Left common carotid artery plus branches (tissue), 1 donor: ENCODE measurements around the genes OR2D3, RBMXL2, OR10A3 and NLRP10.

DNA sequence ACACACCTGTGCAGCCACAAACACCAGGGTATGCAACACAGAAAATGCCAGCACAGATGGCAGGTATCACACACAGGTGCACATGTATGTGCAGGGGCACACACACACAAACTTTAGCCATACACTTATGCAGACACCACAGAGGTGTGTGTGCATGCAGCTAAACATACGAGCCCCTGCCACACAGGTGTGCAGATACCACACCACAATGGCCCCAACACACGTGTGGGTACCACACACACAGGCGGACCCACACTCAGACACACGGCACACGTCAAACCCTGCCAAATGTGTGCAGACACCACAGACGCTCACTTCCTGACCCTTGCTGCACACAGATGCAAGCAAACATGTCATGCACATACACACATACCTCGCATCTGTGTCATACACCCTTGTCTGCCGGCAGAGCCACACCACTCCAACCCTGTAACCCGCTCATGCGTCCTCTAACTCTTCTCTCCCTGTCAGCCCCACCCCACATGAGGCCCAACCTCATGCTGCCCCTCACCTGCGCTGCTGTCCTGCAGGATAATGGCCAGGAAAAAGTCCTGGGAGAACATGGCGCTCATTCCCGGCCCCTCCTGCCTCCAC lies 14.1 kb downstream of the SMPD1 start:
- PRO-cap, result no peak

GRCh38 chr11:6431457-6431808 lies 9.4 kb downstream of the HPX start:
- PRO-cap, result no peak

DNA sequence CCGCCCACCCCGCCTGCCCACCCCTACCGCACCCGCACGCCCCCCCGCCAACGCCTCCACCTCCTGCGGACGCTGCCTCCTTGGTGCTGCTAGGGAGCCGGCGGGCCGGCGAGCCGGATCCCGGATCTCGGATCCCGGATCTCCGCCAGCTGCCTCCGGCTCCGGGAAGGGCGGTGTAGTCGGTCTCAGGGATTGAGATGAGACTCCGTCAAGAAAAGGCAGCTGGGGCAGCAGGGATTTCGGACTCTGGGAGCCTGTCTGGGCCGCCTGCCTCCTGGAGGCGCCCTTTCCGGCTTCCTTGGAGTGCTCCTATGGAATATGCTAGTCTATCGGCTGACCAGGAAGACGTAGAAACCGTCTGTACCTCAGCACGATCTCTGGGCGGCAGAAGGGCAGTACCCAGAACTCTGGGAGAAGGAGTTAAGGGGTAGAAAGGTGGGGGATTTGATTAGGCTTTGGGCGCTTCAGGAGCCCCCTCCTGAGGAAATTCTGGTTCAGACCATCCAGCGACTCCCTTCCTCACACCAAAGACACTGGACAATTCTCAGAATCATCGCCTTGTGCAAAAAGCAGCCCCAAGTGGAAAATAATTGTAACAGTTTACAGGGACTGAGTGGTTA lies 411 bp upstream of the TRIM3 start:
- PRO-cap, result bidirectional peak, plus-strand start at position 105 of the sequence, minus-strand start outside the sequence

- PRO-cap, result no peak
These were observed 26.8 kb downstream of the RRP8 start for GRCh38 chr11:6576591-6576991.

DNA sequence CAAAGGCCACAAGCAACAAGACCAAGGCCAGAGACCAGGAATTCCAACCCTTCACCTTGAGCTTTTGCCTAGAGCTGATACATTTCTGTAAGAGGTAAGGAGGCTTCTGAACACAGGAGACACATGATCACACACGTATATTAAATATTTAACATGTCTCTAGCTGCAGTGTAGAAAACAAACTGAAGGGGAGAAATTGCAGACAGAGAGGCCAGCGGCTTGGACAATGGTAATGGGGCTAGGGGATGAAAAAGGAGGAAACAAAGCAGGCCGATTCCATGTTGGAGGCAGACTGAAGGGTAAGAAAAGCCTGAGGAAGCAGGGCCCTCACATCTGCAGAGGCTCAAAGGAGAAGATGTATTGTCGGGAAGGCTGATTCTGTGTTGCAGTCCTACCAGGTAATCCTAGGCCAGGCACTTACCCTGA lies 937 bp downstream of the RRP8 start:
- PRO-cap, result no peak

DNA sequence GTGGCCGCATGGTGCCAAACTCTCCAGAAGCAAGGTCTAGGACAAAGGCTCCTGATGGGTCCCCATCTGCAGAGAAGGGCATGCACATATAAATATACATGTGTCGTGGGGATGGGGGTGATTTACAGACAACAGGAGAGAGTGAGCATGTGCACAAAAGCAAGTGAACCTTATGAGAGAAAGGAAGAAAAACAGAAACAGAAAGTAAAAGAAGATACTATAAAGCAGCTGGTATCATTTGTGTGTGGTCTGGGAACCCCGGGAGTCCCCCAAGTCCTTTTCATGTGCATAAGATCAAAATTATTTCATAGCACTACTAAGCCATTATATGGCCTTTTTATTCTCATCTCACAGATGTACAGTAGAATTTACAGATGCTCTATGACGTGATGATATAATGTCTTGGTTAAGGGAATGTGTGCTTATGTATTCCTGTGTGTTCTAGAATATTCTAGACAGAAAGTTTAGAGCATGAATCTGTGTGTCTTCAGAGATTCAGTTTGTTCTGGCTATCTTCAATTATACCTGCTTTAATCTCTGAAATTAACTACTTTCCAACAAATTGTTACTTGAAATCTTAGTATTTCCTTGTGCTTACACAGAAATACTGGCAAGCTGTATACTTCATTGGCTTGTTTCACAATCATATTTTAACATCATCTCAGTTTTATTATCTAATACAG lies 8.5 kb upstream of the TPP1 start:
- PRO-cap, result no peak

DNA sequence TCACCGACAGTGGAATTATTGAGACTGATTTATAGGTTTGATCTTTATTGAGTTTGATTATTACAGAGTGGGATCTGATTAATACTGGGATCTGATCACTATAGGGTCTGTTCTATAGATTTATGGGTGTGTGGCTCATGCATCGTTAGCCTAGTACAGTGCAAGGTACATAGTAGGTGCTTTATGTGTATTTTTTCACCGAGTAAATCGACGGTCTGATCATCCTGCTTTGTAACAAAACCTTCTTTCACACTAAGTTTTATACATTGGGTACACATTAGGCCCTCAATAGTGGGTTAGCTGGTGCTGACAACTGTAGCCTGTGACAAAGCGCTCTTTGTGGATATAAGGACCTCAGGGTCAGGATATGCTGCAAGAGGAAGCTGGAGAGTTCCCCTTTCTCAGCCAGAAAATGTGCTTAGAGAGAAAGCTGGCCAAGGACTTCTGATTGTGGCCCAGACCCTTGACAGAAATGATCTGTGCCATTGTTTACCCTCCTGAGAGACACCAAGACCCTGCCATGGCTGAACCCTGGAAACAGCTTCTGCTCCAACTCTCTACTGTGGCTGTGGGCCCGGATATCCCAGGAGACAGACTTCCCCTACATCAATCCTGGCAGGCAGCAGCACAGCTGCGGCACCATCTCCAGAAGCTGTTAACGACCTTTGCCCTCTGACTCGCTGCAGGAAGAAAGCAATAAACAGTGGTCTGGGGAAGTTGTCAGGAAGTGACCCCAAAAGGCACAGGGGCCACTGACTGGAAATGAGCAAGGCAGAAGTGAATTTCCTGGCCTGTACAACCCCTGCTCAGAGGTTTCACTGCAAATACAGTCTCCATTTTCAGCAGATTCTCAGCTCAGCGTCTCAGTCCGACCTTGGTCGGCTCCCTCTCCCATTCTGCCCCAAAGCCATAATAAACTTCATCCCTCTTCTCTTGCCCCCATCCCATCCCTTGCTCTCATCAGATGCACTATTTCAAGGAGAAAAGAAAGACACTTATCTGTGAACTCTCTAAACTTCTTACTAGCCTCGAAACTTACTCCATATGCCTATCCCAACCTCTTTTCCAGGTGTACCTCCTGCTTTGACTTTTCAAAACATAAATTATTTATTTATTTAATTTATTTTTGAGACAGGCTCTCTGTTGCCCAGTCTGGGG lies 16.3 kb upstream of the TPP1 start:
- PRO-cap, result no peak

GRCh38 chr11:6716123-6717164 lies 33.3 kb upstream of the MRPL17 start:
- PRO-cap, result no peak

GRCh38 chr11:6920557-6921289 lies at the start of gene OR2D3:
OR2D3 (plus strand) TSS chr11:6921002.
- PRO-cap, result no peak

DNA sequence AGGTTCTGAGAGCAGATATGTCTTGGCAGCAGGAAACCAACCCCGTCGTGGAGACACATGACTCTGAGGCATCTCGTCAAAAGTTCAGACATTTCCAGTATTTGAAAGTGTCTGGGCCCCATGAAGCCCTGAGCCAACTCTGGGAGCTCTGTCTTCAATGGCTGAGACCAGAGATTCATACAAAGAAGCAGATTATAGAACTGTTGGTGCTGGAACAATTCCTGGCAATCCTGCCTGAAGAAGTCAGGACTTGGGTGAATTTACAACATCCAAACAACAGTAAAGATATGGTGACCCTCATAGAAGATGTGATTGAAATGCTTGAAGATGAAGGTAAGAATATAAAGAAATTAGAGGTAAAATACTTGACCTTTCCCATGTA lies 6.1 kb downstream of the ZNF215 start:
- PRO-cap, result no peak

DNA sequence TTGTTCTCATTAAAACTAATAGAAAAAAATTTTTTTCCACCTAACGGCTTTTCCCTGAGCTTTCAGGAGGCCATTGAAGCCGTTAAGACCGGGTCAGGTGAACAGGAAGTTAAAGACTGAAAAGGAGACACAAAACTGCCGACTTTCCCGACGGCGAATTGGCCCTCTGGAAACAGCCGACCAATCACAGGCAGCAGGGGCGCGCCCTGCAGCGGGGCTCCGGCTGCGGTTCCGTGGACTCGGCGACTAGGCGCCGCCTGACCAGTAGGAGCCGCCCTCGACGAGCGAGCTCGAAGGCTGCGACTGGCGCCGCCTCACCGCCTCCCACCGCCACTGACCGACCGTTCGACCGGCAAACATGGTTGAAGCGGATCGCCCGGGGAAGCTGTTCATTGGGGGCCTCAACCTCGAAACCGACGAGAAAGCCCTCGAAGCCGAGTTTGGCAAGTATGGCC lies at the start of gene RBMXL2:
Gene RBMXL2, plus strand, starts transcription at position 236 of the 455 bp plus-strand sequence.
- PRO-cap, result no peak

GRCh38 chr11:7511277-7511774 lies 2.5 kb upstream of the PPFIBP2 start:
- PRO-cap, result no peak

DNA sequence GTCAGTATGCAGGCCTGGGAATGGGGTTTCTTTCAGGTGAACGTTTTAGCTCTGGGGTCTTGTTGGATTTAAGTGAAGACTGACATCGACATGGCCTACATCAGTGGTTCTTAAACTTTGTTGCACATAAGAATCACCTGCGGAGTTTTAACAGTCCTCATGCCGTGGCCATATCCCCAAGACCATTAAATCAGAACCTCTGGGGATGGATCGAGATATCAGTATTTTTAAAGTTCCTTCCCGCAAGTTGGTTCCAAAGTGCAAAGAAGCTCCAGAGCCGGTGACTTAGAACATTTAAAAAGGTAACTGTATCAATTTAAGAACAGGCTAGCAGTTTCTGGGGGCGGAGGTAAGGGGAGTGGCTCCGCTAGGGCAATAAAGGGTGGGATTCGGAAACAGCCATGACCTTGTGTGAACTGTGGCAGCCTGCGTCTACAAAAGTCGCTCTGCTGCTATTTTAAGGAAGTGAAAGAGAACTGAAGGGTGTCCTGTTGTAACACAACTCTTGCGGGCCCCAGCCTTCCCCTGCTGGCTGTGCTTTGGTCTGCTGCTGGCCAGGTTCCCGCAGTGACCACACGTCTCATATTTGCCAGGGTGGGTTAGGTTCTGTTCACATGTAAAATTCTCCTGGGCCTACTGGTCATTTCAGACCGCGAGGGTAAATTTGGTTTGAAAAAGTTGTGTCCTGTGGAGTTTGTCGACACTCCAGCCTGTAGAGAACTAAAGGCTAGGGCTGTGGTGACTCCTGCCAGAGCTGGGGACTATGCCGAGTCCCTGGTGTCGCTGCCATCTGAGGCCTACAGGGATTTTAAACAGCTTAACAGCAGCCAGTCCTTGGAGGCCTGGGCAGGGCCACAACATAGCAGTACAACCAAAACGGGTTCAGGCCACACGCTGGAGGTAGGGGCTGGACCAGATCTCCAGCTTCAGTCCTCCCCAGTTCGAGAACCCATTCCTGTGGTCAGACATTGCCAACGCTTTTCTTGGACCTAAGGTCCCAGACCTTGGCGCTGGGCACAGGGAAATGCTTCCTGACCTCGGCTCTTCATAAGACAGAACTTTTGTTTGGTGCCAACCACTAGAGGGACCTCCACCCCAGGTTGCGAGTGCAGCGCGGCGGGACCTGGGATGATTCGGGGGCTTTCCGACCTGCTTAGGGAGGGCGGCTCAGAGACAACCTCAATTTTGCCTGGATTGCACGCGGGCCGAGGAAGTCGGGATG lies 1.2 kb upstream of the PPFIBP2 start:
- PRO-cap, result no peak

- PRO-cap, result no peak
These were observed 513 bp downstream of the PPFIBP2 start for GRCh38 chr11:7514183-7514840.

DNA sequence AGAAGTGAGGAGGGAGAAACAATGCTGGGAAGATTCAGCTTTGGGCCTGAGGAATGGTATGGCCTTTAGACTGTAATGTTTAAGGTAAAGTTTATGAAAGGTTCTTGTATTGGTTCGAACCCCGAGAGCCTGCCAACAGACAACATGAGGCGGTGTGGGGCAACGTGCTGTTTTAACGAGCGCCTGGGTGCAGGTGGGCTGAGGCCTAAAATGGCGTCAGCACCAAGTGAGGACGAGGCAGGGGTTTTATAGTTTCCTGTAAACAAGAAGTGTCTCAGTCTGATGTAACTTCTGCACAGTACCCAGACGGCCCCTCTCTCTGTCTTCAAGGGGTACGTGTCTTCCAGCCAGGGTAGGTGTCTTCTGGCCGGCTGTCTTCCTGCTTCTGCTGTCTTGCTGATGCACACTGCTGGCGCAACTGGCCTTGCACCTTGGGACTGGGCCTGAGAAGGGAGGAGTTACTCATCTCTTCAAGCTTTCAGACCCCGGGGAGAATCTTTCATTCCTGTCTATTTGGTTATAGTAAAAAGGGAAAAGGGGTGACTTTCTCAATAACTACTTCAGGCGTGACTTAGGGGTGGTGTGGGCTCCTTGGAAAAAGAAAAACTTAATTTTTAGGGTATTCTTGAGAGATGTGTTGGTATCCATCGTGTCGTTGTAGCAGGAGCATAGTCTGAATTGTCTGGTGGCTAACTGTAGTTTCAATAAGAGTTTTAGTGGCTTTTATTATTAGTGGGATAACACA lies 2.8 kb downstream of the PPFIBP2 start:
- PRO-cap, result no peak

GRCh38 chr11:7518572-7519439 lies 5.0 kb downstream of the PPFIBP2 start:
- PRO-cap, result no peak

DNA sequence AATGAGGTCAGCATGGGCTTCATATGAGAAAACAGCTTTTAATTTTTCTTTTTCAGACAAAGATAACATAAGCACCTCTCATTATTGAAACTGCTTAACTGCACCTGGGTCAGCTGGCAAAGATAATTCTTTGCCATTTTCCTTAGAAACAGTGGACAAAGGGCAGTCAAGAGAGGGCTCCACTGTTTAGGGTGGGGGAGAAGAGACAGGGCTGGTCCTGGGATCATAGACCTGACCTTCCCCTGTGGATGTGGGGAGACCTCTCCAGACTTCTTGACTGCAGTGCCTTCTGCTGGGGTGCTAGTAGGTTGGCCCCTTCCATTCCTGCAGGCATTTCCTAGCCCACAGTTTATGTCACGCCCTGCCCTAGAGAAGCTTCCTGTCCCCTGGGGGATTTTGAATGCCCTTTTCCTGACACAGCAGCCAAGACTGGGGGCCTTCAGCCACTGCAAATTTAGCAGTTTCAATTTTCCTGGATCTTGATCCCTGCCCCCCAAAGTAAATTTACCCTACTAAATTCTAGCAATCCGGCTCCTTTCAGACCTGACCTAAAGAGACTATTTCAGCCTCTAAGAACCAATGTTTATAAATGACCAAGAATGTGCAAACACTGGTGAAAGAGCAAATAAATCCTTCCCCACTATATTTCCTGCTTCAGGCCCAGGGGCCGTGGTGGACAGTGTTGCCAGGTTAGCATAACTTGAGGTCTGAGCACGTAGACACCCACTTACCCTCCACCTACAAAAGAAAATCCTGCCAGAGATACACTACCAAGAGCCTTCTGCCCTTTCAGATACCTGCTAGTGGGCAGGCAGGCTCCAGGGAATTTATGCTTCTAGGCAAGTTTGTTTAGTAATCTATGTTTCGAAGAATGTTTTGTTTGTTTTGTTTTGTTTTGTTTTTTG lies 58.3 kb downstream of the PPFIBP2 start:
- PRO-cap, result no peak

- PRO-cap, result no peak
These were observed 62.8 kb downstream of the PPFIBP2 start for GRCh38 chr11:7576736-7576952.

DNA sequence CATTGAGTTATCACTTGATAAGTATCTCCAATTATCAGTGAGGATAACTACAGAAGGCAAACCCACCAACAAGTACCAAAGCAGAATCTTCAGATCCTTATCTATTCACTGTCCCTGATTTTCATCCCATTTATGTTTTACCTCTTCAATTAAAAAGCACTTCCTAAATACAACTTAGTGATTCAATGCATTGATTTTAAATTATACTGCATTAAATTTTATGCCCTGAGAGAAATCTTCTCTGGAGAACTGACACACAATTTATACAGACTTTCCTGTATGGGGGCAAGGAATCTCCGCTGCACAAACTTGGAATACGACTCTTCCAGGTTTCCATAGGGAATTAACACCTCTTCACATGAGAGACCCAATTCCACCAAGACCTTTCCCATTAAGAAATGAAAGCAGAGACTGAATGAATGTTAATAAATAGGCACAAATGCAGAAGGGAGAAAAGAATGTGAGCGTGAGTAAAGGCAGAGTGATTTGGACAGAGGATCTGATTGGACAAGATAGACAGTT lies at the start of gene OR10A3:
Gene OR10A3, minus strand, starts transcription at position 117 of the 522 bp plus-strand sequence.
- PRO-cap, result no peak

DNA sequence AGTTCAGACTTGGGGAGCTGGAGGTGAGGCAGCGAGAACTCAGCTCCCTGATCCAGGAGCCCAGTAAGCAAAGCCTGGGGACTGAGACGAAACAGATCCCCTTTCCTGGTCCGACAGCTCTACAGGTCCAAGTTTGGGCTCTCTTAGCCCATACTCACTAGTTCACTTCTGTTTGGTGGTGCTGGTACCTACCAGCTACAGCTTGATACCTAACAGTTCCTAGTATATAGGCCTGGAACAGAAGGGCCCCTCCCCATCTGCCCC lies at the start of gene NLRP10:
Gene NLRP10, minus strand, starts transcription at position 199 of the 264 bp plus-strand sequence.
- PRO-cap, result no peak